Frontal cortex (tissue), 2 donors: ENCODE measurements around a stretch of chr6.

GRCh38 chr6:225094-225952 lies 67.0 kb upstream of the DUSP22 start:
- RAMPAGE, long total RNA, result no peak

DNA sequence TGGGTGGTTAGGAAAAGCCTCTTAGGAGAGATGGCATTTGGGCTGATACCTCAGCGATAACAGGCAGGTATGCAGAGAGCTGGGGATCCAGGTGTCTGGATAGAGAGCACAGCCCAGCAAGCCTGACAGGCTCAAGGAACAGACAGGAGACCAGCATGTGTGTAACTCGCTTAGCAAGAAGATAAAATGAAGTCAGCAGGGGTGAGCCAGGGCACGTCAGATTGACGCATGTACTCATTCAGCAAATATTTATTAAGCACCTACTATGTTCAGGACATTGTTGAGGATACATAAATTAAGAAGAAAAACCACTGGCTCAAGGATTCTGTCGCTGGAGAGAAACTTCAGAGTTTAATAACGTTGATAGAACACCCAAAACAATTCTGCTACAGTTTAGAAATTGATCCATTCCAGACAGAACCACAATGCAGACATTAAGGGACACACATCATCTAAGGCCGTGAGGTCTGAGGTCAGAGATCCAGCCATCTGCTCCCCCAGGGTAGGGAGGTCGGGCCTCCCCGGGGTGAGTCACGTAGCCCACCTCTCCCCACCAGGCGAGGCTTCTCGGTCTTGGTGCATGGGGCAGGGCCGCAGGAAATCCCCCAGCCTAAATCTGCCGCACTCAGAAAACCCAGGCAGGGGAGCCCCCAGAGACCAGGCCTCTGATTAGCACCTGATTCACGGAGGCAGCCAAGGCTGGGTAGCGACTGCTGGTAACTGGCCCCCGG lies 947 bp upstream of the DUSP22 start:
- RAMPAGE, long total RNA, result no peak

DNA sequence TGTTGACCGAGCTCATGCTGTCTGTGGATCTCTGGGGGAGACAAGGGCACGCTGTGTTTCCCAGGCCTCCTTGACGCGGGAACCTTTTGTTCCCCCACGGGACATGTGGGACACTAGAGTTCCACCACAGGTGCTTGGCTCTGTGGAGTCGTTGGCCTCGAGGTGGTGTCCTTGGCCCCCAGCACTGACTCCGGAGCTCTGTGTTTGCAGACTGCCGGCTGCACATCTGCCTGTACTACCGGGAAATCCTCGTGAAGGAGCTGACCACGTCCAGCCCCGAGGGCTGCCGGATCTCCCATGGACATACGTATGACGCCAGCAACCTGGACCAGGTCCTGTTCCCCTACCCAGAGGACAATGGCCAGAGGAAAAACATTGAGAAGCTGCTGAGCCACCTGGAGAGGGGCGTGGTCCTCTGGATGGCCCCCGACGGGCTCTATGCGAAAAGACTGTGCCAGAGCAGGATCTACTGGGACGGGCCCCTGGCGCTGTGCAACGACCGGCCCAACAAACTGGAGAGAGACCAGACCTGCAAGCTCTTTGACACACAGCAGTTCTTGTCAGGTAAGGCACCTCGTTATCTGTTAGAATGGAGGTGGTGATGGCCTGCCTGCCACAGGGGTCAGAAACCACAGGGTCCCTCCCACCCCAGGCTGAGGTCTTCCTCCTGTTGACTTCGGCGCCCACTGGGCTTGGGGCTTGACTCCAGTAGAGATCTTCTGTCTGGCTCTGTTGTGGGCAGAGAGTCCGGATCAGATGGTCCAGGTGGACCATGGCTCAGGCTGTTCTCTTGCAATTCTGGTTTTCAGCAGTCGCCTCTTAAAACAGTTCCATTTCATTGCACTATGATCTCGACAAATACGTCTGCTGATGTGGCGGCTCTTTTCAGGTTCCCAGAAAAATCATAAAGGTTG lies 9.9 kb downstream of the IRF4 start:
- RAMPAGE, long total RNA, result no peak

DNA sequence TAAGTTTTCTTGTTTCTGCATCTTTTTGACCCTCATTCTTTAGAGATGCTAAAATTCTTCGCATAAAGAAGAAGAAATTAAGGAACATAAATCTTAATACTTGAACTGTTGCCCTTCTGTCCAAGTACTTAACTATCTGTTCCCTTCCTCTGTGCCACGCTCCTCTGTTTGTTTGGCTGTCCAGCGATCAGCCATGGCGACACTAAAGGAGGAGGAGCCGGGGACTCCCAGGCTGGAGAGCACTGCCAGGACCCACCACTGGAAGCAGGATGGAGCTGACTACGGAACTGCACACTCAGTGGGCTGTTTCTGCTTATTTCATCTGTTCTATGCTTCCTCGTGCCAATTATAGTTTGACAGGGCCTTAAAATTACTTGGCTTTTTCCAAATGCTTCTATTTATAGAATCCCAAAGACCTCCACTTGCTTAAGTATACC lies 17.0 kb downstream of the IRF4 start:
- RAMPAGE, long total RNA, result no peak

- RAMPAGE, long total RNA, result no peak
Measured at GRCh38 chr6:444853-445290, 53.3 kb downstream of the IRF4 start.

DNA sequence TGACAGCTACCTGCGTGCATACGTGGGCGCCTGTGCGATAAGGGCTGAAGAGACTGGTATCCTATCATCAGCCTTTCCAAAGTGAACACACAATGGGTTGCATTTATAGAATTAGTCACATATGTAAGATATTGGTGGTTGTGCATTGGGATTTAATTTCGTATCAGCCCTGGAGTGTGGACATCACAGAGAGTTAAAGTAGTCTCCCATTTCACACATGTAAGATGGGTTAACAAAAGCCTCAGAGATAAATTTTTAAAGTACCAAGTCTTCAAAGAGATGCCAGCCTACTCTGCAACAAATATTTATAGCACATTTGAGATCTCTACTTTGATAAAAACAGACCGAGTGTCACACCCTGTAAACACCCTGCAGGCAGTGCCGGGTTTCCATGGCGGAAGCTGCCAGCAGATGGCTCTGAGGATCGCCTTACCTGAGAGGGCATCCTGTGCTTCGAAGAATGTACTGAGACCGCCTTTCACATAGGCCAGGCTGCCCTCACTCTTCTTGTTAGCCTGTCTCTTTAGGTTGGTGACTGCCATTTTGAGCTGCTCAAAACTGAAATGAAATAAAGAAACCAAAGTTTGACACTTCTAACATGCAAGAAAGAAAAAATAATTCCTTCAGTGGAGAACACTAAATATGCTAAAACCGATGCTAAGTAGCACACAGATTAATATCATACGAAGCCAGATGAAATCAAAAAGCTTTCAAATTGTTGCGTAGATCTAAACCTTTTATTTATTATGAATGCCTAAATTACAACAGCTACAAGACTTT lies 39.4 kb downstream of the HUS1B start:
- RAMPAGE, long total RNA, result no peak

GRCh38 chr6:706082-706647 lies 13.2 kb upstream of the EXOC2 start:
- RAMPAGE, long total RNA, result no peak

- RAMPAGE, long total RNA, result no peak
Measured at GRCh38 chr6:814394-814862, 121.5 kb upstream of the EXOC2 start.

DNA sequence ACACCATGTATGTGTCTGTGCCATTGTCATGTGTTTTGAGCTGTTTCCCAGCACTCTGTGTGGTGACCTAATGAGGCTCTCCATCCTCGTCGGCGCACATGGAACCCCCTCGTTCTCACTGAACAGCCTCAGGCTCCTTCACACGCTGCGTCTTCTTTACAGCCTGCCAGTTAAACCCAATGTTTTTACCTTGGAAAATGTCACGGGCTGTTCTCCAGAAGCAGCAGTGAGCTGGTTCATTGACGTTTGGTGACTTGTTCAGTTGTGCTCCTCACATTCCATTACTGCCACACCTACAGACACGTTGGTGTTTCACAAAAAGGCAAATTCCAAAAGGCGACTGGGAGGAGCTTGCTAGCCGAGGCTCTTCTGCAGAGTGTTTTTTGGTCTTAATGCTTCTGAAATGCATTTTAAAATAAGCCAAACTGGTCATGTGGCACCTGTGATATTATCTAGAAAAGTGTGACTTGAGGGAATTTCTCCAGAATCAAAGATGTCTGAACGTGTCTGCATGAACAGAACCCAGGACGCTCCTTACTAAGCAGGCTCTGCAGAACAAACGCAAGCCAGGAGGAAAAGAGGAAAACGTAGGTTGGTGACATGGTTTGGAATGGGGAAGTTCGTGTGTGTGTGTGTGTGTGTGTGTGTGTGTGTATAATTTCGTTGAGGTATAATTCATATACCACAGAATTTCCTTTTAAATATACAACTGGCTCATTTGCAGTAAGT lies 200.8 kb upstream of the FOXQ1 start:
- RAMPAGE, long total RNA, result no peak

DNA sequence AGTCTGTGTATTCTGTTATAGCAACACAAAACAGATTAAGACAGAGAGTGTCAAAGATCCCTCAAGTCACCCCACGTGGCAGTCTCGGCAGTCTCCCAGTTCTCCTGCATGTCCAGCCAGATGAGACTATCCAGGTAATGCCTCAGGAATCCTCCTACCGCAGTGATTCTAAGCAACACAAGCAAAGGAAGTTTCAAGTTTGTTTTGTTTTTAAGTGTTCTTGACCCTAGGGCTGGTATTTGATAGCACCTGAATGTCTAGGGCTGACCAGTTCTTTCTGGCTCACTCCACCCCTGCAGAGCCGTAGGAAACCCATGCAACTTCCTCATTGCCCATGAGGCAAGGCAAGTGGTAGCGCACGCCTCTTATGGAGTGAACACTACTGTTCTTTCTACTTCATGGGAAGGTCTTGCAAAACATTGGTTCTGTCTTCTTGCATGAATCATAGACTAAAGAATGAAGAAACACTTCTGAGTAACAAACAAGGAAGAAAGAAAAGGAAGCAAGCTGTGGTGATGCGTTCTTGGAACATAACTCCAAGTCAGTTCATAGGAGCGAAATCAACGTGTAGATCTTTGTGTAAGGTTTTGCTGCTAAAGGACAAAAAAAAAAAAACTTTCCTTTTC lies 24.7 kb upstream of the FOXQ1 start:
- RAMPAGE, long total RNA, result no peak

- RAMPAGE, long total RNA, result no peak
Measured at GRCh38 chr6:1554552-1554838, 55.2 kb upstream of the FOXC1 start.

DNA sequence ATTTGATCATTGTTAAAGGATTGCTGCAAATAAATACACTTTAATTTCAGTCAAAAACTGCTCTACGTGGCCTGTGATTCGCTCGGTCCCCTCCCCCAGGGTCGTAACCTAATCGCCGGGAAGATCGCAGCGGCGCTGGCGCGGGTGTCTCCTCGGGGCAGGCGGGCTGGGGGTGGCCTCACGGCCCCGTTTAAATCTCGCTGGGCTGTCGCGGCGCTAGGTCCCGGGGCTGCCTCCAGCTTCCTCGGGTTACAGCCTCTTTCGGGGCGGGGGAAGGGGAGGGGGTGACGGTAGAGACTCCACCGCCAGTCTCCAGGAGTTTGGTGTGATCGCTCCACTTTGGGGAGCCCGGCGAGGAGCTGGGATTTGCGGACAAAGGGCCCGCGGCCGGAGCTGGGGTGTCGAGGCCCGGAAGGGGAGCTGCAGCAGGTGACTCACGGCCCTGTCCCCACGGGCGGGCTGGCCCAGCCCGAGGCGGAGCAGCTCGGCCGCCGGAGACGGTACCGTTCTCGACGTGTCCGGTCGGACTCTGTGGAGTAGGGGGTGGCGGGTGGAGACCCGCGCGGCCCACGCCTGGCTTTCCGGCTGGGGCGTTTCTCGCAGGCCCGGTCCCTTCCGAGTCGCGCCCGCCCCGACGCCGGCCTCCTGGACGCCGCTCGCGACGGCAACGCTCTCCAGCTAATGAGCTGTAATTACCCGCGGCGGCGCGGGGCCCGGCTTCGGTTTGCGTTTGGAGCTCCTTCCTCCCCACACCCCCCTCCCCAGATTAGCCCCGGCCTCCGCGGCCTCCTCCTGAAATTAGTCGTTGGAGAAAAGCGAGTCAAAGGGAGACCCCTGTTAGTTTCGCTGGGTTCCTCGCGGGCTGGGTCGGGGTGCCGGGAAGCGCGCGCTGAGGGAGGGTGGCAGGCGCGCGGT lies 4.4 kb downstream of the FOXC1 start:
- RAMPAGE, long total RNA, result no peak

- RAMPAGE, long total RNA, result no peak
Measured at GRCh38 chr6:1619475-1620434, 10.0 kb downstream of the FOXC1 start.

GRCh38 chr6:1627951-1628229 lies 18.2 kb downstream of the FOXC1 start:
- RAMPAGE, long total RNA, result no peak

DNA sequence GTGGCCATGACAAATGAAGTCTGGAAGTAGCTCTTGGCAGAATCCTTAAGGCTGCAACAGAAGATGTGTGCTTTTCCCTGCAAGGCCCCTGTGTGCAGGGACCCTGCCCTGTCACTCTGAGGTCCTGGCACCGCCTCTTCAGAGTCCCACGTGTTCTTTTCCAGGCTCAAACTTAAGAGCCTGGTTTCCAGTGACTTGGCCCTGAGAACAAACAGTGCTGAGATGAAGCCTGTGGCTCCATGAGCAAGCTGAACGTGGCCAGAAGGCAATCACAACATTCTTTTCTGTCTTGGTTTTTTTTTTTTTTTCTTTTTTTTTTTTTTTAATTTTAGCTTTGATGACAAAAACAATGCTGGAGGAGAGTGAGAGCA lies 85.9 kb downstream of the FOXC1 start:
- RAMPAGE, long total RNA, result no peak

DNA sequence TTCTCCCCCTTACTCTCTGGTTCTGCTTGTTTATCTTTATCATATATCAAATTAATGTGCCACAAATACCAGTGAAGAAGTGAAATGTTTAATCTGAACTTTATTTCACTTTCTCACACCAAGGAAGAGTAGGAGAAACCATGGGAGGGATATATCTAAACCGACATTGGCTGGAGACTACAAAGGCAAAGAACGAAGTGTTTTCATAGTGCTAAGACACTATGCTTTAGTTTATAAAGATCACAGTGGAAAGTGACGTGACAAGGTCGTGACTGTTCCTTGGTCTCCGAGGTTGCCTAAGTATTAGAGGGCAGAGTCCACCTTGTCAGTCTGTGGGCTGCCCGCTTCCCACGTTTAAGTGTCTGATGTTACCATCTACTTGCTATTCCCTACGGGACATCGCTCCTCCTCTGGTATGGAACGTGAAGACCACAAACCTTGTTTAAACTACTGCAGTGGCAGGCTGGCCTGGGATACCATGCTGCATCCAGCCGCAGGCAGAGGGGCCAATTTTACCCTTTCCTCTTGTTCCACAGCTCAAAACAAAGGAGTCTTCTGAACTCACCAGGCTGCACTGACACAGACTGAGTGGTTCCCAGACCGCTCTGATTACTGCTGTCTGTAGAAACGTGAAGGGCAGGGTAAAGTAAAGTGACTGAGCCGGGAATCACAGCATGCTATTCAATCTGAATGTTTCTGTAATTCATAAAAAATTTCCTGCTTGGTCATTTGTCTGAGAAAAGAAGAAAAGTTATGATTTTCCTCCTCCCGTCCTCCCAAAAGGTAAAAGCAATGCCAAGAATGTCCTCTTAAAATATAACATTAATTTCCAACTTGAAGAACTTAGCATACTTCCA lies 275.8 kb downstream of the FOXC1 start:
- RAMPAGE, long total RNA, result no peak

DNA sequence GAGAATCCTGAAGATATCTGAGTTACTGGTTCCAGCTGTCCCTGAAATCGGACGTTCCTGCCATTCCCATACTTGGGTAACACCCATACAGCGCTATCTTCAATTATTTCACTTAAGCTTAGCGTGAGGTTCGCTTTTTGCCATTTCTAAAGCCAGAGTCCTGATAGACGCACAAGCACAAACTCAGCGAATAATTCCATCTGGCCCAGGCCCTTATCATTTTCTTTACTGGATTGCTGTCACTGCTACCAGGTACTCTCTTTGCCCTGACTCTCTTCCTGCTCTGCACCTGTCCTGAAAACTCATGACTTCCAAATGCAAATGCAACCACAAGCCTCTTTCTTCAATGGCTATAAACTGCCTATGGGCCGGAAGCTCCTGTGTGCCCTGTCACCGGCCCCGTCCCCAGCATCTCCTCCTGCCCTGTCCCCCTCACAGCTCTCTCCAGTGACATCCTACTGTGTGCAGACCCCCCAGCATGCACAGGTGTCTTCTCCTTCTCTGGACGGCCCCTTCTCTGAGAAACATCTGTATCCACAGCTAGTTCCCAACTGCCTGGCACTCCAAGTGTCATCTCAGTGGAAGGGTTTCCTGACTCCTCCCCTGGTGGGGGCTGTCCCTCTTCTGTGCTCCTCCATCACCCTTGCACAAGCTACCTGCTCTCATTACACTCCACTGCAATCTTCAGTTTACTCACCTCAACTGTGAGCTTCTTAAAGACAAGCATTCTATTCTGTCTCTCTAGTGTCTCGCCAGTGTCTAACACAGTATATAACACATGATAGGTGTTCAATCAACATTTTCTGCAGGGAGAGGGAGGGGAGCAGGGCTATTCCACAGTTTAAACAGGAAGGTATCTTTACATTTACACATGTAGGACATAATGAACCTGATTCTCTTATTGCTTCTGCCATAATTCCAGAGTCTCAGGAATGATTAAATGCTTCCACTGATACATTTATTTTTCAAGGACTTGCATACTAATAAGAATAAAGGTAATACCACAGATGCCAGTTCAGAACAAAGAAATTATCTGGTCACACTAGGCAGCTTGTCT lies 302.4 kb downstream of the GMDS start:
- RAMPAGE, long total RNA, result no peak

DNA sequence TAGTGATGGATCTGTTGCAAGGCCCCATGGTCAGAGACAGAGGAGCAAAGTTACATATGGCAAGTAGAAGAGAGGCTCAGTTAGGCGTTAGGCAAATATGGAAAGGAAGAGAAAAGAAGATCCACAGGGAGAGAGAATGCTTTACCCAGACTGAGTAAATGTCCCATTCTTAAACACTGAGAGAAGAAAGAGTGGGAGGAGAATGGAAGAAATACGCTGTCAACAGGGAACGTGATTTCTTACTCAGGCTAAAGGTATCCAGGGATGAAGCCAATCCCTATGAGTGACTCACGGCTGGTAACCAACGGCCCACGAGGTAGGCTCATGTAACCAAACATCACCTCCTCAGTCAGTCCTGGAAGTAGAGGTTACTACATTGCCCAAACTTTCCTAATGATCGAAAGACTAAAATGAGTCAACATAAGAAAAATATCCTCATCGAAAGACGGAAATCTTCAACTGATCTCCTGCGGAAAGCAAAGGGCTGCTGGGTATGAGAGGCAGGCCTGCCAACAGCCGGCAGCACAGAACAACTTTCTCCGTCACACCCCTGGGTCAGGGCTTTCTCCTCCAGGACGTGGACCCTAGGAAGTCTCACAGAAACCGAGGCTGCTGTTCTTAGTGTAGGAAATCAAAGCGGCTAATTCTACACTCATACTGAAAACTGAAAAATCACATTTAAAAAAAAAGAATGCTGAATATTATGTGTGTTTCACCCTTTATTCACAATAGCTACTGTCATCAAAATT lies 292.6 kb downstream of the GMDS start:
- RAMPAGE, long total RNA, result no peak

DNA sequence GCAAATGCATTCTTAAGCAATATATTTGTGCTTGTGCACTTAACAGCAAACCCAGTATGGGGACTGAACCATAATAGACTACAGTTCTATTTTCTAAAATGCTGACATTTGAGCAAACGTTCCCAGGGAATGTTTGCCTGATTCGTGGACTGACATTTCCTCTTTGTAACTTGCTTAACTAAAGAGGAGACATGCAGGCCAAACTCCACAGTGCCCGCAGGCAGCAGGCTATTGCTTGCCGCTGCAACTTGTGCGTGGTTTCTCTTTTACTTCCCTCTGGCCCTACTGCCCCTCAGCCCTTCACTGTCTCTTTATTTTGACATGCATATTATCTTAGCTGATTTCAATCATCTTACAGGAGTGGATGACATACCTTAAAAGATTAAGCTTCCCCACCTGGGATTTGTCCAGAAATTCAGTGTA lies 141.5 kb downstream of the GMDS start:
- RAMPAGE, long total RNA, result no peak

DNA sequence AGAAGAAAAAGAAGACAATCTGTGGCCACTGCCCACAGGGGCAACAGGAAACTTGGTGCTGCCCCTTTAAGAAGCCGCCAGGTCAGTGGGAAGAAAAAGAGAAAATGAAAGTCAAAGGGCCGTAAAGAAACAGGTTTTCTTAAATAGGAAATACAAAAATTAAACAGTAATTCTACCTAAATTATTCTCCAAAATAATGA lies 23.7 kb downstream of the GMDS start:
- RAMPAGE, long total RNA, result no peak